ENCODE data around the gene GPR180.

GRCh38 chr13:91350015-91351239 lies 48.0 kb upstream of the GPC5 start:
- PRO-cap = no peak

- PRO-cap = no peak
These were observed 46.6 kb upstream of the GPC5 start for GRCh38 chr13:91351514-91352499.

- PRO-cap = no peak
These were observed 2.7 kb downstream of the GPC6 start for GRCh38 chr13:93229330-93229734.

- PRO-cap = no peak
These were observed 5.2 kb downstream of the GPC6 start for GRCh38 chr13:93231907-93232128.

- PRO-cap = no peak
These were observed 46.1 kb downstream of the DCT start for GRCh38 chr13:94433335-94433756.

DNA sequence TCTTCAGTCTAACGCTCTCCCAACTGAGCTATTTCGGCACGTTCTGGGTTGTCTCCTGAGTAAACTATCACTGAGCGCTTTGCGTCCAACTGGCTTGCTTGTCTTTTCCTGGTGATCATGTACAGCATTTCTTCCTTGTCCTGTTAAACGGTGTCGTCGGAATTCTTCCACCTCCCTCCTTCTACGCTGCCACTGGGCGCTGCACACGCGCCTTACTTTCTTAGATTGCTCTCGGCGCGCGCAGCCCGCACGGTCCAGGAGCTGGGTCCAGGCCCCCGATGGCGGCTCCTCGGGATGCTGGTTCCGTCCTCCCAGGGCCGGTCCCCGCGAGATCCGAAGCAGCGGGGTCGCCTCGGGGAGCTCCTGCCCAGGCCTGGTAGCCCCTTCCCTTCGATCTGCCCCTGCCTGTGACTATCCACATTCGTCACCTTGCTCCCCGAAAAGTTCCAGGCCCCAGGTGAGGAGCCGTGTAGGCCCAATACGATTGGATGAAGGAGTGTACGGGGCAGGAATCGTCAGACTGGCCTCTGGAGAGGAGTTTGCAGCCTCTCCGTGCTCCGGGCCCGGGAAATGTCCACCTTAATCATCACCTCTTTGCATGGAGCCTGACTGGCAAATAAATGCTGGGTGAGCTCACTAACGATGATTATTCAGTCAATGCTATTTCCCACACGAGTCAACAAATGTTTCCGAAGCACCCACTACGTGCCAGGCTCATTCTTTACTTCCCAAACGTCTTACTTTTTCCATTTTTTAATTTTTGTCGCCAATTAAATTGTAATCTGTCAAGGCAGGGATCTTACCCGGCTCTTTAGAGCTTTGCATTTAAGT lies 46.1 kb downstream of the TGDS start:
- PRO-cap = bidirectional peak, plus-strand start at position 176 of the sequence, minus-strand start at position 40 of the sequence; unidirectional peak, minus-strand start at position 571 of the sequence

DNA sequence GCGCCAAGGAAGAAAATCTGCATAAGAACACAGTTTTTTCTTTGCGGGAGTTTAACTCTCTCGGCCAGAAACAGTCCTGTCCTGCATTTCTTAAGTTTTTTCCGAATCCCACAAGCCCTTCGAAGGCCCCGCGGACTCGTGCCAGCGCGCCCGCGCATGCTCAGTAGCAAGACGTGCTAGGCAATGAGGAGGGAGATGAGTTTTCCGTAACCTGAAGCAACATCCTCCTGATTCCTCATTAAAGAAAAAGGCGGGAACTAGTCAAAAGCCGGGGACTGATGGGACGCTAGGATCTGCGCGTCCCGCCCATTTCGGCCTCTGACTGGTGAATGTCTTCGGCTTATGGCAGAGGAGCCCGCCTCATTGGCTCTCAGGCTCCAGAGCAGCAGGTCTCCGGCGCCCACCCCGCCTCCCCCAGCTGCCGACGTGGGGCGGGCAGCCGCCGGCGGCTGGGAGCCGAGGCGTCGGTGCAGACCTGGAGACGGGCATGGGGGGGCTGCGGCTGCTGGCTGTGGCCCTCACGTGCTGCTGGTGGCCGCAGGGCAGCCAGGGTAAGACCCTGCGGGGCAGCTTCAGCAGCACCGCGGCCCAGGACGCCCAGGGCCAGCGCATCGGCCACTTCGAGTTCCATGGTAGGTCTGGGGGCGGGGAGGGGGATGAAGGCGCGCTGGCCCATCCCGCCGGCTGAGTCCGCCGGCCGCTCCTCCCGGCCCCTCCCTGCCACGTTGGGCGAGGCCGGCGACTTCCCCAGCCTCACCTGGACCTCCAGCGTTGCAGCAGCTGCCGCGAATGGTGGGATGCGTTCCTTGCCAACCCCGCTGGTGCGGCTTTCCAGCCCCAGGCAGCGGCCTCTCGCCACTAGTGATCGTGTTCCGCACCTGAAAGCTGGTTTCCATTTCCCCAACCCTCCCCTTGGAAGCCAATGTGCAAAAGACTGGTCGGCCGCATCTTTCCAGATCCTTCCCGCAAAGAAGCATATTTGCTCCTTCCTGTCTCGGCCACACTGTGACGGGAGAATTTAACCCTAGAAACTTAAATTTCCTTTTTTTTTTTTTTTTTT lies at the start of gene GPR180:
Gene GPR180, plus strand, starts transcription at position 417 of the 1,060 bp plus-strand sequence.
- PRO-cap = bidirectional peak, plus-strand start at position 417 of the sequence, minus-strand start at position 162 of the sequence; bidirectional peak, plus-strand start at position 675 of the sequence, minus-strand start at position 640 of the sequence

DNA sequence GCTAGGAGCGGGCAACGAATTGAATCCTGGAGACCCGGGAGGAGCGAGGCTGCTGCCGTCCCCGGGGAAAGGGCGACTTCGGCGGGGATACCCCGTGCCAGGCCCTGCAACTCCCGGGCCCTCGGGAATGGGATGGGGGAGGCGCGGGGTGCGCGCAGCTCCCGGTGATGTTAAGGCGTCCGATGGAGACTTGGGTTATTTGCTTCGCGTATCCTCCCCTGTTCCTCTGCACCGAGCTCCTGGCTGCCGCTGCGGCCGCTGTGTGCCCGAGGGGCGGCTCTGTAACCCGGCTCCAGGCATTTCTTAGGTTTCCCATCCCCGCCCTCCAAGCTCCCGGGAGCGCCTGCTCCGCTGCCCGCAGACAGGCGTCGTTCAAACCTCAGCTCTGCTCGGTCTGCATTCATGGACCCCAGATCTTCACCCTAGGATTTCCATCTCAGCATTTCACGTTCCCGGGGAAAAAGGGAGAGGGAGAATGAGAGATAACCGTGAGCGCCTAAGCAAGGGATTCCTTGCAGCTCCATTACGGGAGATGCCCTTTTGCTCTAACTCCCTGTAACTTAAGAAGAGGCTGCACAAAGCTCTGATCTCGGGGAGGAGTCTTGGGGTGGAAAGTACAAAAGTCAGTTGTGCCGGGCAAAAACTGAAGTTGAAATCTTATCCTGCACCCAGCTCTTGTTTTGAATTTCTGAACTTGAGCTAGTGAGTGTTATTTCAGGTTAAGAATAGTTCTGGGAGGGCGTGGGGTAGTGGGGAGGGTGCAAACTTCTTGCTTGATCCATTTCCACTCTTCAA lies 256.2 kb upstream of the SOX21 start:
- PRO-cap = bidirectional peak, plus-strand start at position 364 of the sequence, minus-strand start at position 264 of the sequence; unidirectional peak, minus-strand start at position 552 of the sequence

GRCh38 chr13:95354553-95355194 lies 53.4 kb upstream of the ABCC4 start:
- PRO-cap = no peak

DNA sequence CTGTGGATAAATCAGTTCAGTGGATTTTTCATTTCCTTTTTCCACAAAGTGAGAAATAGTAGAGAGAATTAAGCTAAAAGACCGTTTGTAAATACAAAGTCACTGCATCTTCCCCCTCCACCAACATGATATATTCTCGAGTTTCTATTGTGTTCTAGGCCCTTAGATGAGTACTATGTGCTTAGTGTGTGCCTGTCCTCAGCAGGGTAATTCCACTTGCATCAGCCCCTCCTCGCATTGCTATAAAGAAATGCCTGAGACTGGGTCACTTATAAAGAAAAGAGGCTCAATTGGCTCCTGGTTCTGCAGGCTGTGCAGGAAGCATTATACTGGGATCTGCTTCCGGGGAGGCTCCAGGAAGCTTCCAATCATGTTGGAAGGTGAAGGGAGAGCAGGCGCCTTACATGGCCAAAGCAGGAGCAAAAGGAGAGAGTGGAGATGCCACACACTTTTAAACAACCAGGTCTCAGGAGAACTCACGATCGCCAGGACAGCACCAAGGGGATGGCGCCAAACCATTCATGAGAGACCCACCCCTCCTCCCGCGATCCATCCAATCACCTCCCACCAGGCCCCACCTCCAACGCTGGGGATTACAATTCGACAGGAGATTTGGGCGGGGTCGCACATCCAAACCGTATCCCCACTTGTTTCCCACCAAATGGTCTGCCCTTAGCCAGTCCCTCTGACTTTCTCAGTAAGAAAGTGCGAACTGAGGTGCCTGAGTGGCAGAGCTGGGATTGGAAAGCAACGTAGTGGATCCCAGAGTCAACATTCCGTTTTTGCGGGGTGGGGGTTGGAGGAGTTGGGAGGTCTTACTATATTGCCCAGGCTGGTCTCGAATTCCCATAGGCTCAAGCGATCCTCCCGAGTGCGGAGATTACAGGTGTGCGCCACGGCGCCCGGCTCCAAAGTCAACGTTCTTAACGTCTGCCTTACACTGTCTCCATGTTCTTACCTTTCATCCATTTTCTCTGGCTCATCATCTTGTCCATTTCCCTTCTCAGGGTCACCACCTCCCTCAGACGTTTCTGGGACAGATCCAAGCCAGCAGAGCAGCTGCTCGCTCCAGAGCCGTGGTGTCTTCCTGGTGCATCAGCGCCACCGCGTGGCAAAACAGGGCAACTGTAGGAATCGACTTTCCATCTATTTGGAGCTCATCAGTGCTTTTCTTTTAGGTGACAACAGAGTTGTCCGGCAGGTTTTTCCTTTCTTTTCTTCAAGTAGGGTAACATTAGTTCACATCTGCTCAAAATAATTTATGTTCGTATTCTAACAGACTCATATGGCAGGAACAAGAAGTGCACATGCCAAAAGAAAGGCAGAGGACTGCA lies 102.6 kb upstream of the ABCC4 start:
- PRO-cap = bidirectional peak, plus-strand start at position 596 of the sequence, minus-strand start at position 478 of the sequence

GRCh38 chr13:95605187-95605871 lies 39.2 kb downstream of the DZIP1 start:
- PRO-cap = no peak

GRCh38 chr13:95643298-95644291 lies 911 bp downstream of the DZIP1 start:
- PRO-cap = unidirectional peak, plus-strand start at chr13:95643581; bidirectional peak, plus-strand start at chr13:95644138, minus-strand start at chr13:95643982; bidirectional peak, plus-strand start at chr13:95644254, minus-strand start at chr13:95644264

GRCh38 chr13:97165772-97166381 lies 56.3 kb upstream of the MBNL2 start:
- PRO-cap = no peak

- PRO-cap = no peak
These were observed 31.1 kb upstream of the MBNL2 start for GRCh38 chr13:97190944-97191471.

DNA sequence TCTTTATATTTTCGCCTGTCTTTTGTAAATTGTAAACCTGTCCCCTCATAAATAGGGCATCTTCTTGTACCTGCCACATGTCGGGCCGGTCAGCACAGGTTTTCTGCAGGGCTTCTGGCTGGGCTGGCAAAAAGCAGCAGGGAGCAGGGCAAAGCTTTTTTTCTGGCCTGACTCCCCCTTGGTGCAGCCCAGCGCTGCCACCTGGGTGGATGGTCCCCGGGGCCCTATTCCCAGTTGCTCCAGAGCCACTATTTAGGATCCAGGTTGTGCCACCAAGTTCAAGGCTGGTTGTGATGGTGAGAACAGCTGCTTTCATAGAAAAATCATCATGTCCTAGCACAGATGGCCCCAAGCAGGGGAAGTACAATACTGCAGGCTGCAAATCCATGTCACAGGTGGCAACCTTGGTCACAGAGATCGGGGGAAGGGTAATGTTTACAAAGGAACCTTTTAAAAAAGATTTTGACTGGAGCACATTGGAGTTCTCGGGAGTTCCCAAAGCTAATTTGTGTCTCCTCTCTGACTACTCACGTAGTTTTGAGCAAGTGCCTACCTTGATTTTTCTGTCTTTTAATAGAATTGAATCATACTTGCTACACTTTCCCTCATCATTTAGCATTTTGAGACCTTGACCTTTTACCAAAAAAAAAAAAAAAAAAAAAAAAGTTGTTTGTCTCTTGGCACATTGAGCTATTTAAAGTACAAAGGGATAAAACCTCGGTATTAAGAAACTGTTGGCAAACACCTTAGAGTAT lies 2.0 kb downstream of the MBNL2 start:
- PRO-cap = no peak

- PRO-cap = no peak
These were observed 12.4 kb downstream of the MBNL2 start for GRCh38 chr13:97234131-97235362.

- PRO-cap = unidirectional peak, plus-strand start at chr13:97246777
These were observed 24.5 kb downstream of the MBNL2 start for GRCh38 chr13:97246639-97246957.

- PRO-cap = no peak
These were observed 54.8 kb downstream of the MBNL2 start for GRCh38 chr13:97276794-97277407.

DNA sequence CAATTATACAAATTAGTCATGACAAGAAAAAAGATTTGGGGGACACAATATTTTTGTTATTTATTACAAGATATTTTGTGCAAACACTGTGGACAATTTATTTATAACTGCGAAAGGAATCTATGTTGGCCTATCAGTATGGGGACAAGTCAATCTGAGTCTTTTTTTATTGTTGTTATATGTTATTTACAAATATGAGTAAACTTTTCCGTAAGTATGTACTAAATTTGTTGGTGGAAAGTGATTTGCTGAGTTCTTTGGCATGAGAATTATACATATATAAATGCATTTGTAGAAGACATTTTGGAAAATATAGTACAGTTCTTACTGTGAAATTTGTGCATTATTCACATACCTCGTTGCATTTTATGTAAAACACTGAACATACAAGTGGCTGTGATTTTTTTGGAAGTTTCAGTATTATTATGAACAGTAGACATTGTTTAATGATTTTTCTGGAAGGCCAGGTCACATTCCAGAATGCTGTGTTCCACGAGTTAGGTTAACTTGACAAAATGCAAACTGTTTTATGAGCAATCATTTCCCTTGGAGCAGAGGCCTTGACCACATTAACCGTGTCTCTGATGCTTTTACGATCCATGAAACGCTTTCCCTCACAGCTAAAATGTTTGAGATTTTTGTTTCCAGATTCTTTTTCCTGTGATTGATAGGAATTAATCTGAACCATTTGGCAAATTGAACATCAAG lies 57.6 kb downstream of the MBNL2 start:
- PRO-cap = no peak

- PRO-cap = no peak
These were observed 133.9 kb downstream of the RAP2A start for GRCh38 chr13:97567704-97568450.